Tibial nerve (tissue), 3 donors: ENCODE results near the genes FGF21, HSD17B14 and PTH2.

DNA sequence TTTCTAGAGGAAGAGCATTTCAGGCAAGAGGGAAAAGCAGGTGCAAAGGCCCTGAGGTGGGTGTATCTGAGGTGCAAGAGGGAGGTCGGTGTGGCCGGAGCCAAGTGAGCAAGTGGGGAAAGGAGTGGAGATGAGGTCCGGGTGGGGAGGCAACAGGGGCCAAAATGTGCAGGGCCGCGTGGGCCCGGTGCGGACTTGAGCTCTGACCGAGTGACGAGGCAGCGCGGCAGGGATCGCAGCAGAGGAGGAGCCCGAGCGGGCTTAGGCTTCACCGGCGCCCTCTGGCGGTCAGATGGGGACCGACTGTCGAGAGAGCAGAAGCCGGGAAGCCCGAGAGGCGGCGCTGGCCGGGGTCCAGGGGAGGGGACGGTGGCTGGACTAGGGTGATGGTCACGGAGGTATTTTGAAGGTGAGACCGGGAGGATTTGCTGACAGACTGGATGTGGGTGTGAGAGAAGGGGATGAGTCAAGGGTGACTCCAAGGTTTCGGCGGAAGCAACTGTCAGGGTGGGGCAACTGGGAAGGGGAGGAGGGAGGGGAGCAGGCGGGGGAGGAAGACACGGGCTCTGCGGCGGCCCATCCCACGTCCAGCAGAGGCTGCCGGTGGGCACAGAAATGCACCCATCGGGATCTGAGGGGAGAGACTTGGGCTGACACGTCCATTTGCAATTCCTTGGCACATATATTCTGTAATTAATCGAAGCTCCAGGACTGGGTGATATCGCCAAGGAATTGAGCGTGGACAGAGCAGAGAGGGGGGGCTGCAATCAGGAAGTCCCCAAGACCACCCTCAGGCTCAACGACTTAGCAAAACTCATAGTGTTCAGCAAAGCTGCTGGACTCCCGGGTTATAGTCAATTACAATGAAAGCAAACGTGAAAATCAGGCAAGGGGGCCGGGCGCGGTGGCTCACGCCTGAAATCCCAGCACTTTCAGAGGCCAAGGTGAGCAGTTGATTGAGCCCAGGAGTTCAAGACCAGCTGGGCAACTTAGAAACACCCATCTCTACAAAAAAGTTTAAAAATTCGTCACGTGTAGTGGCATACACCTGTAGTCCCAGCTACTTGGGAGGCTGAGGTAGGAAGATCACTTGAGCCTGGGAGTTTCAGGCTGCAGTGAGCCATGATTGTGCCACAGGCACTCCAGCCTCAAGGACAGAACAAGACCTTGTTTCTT, 17.4 kb upstream of the SPACA4 start:
- PRO-cap = no peak
- RAMPAGE, long total RNA, 3 experiments = no peak in any of the 3 experiments

- PRO-cap = no peak
- RAMPAGE, long total RNA, 3 experiments = no peak in any of the 3 experiments
These were observed 691 bp downstream of the FUT2 start for GRCh38 chr19:48696132-48697191.

- PRO-cap = unidirectional peak, minus-strand start at chr19:48714047; bidirectional peak, plus-strand start at chr19:48714405, minus-strand start at chr19:48714113
- RAMPAGE, long total RNA, 3 experiments = start-site peak on the minus strand in 3 of 3 experiments, at chr19:48714036-48714130 at its widest, 10 to 22 reads per replicate
These were observed 5.4 kb downstream of the MAMSTR start for GRCh38 chr19:48713718-48714871.

DNA sequence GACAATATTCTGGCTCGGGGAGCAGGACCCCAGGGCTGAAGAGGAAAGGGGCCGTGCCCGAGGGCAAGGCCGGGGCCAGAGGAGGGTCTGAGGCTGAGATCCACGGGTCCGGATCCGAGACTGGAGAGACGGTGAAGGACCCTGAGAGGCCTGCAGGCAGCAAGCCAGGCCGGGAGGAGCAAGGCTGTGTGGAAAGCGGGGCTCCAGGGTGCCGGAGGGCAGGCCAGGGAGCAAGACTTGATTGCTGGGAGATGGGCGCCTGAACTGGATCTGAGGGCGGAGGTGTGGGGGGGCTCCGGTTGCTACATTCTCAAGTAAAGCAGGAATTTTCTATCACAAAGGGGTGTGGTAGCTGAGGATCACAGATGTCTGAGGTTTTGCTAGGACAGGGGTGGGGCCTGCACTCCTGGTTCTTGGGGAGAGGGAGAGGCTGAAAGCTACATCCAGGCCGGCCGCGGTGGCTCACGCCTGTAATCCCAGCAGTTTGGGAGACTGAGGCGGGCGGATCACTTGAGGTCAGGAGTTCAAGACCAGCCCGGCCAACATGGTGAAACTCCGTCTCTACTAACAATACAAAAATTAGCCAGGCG, 3.8 kb downstream of the MAMSTR start:
- PRO-cap = no peak
- RAMPAGE, long total RNA, 3 experiments = start-site peak on the minus strand in 1 of 3 experiments, centred at position 208 of the sequence, 7 reads per replicate

DNA sequence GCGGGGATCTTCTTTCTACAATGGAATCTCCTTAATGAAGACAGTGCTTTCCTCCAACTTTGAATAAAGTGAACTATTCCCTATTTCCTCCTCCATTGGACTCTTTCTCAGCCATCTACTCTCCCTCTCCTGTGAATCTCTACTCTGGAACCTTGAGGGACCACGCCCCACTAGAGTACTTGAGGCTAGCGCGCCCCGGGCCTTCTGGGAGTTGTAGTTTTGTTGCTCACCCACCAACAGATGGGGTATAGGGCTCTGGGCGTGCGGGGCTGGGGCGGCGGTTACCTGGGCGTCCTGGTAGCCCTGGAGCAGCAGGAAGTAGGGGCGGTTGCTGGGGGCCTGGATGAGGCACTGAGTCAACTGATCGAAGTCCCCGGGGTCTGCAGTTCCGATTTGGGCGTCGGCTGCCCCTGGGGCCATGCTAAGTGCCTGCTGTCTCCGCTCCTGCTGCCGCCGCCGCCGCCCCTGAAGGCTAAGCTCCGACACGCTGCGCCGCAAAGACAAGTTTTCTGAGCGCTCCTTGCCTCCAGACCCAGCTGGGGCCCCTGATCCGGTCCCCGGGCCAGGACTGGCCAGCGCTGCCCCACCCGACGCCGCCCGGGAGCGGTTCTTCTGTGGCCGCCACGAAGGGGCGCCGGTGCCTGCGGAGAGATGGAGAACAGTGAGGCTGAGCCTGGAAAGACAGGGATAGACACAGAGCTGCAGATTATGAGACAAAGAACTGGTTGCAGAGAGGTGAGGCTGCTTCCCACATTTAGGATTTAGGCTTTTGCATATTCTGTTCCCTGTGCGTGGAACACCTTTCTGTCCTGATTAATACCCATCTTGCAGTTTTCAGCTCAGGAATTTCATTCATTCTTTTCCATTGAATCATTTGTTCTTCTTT, 5.3 kb downstream of the RASIP1 start:
- PRO-cap = no peak
- RAMPAGE, long total RNA, 3 experiments = no peak in any of the 3 experiments

DNA sequence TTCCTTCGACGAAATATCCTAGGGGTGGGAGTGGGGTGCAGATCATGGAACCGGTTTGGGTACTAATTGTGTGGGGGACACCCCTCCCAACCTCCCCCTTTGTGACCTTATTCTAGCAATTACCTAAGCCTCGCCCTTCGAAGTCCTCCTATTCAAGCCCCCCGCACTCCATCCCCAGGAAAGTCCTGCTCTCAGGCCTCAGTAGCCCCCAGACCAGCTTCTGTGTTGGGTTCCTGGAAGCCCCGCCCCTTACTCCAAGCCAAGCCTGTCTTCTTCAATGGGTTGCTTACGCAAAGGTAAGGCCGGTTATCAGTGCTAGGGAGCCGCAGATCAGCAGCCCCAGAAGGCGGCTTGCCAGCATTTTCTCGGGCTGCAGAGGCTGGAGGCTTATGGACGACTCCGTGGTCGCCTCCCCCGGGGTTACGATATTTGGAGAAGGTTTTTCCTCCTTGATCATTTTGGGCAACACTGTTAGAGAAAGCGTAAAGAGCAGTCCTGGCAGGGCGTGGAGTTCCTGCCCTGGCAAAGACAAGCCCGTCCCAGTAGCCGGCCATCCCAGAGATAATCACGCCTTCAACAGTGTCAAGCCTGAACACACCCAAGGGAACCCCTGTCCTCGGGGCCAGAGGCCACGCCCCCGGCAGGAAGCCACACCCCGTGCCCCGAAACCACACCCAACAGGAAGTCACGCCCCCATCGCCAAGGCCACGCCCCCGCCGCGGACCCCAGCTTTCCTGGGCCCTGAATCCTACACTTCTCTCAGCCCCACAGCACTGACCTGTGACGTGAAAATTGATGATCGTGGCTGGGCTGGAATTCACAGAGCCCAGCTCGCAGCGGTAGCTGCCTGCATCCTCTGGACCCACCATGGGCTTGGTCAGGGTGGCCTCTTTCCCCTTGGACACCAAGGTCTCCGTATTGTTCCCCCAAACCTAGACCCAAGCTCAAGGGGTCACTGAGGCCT, 883 bp upstream of the RASIP1 start:
- PRO-cap = no peak
- RAMPAGE, long total RNA, 3 experiments = no peak in any of the 3 experiments

DNA sequence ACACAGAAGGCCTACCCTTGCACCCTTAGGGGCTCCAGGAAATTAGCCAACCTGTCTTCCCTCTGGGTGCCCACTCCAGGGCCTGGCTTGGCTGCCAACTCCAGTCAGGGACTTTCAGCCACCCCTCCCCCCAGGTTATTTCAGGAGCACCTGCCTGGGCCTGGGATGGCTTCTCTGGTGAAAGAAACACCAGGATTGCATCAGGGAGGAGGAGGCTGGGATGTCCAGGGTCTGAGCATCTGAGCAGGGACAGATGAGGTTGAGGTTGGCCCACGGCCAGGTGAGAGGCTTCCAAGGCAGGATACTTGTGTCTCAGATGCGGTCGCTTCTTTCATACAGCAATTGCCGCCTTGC, at the start of gene FGF21:
TSS of gene FGF21 (plus strand) at position 250 of the 354 bp plus-strand sequence.
- PRO-cap = no peak
- RAMPAGE, long total RNA, 3 experiments = no peak in any of the 3 experiments

GRCh38 chr19:48835538-48836773, at the start of gene HSD17B14:
Gene HSD17B14, minus strand, starts transcription at chr19:48836491.
- PRO-cap = unidirectional peak, plus-strand start at chr19:48836012; unidirectional peak, plus-strand start at chr19:48836311; unidirectional peak, minus-strand start at chr19:48836445; unidirectional peak, minus-strand start at chr19:48836489
- RAMPAGE, long total RNA, 3 experiments = start-site peak on the minus strand in 1 of 3 experiments, at chr19:48836409-48836674 at its widest, 24 reads per replicate

DNA sequence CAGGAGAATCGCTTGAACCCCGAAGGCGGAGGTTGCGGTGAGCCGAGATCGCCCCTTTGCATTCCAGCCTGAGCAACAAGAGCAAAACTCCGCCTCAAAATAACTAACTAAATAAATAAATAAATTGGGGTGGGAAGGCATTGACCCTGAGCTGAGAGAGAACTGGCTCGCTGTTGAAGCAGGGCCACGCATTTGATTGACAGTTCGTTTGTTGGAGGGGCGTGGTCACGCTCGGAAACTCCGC, 276 bp upstream of the PPP1R15A start:
- PRO-cap = unidirectional peak, minus-strand start at position 70 of the sequence; bidirectional peak, plus-strand start outside the sequence, minus-strand start at position 164 of the sequence
- RAMPAGE, long total RNA, 3 experiments = no peak in any of the 3 experiments

DNA sequence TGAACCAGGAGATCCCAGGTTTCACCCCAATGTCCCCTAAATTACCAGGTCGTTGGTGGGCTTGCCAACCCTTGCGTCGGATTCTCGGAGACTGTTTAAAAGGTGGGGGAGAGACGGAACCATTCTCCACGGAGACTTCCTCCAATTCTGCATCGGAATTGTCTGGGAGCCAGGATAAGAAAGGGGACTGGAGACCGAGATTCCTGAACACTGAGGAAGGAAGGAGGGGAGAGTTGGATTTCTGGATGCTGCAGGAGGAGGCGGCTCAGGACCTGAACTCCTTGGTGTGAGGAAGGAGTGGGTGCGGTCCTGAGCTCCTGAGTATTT, 3.6 kb downstream of the TULP2 start:
- PRO-cap = no peak
- RAMPAGE, long total RNA, 3 experiments = no peak in any of the 3 experiments

DNA sequence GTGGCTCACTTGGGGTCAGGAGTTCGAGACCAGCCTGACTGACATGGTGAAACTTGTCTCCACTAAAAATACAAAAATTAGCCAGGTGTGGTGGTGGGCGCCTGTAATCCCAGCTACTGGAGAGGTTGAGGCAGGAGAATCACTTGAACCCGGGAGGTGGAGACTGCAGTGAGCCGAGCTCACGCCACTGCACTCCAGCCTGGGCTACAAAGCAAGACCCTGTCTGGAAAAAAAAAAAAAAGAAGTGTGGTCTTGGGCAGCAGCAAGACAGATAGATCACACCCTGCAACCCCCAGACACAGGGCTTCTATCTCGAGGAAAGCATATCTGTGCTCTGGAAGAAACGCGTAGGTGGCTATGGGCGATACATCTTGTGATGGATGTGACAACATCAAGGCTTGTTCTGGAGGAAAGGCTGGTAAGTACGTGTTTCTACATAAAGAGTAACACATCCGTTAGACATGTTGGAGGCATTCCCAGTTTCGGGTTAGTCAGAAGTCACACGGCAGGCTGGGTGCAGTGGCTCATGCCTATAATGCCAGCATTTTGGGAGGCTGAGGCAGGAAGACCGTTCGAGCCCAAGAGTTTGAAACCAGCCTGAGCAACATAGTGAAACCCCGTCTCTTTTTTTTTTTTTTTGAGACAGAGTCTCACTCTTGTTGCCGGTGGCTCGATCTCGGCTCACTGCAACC, 6.6 kb upstream of the DHDH start:
- PRO-cap = no peak
- RAMPAGE, long total RNA, 3 experiments = no peak in any of the 3 experiments

- PRO-cap = no peak
- RAMPAGE, long total RNA, 3 experiments = no peak in any of the 3 experiments
These were observed 10.8 kb downstream of the GYS1 start for GRCh38 chr19:48982091-48982983.

- PRO-cap = no peak
- RAMPAGE, long total RNA, 3 experiments = start-site peak on the minus strand in 1 of 3 experiments, at chr19:48988328-48988473 at its widest, 29 reads per replicate
These were observed 4.8 kb downstream of the GYS1 start for GRCh38 chr19:48988183-48988745.

- PRO-cap = no peak
- RAMPAGE, long total RNA, 3 experiments = no peak in any of the 3 experiments
These were observed 384 bp downstream of the RUVBL2 start for GRCh38 chr19:48994010-48994532.

- PRO-cap = no peak
- RAMPAGE, long total RNA, 3 experiments = no peak in any of the 3 experiments
These were observed 10.4 kb downstream of the PPFIA3 start for GRCh38 chr19:49129758-49130144.

GRCh38 chr19:49153612-49154748, 1.2 kb downstream of the HRC start:
- PRO-cap = no peak
- RAMPAGE, long total RNA, 3 experiments = no peak in any of the 3 experiments

DNA sequence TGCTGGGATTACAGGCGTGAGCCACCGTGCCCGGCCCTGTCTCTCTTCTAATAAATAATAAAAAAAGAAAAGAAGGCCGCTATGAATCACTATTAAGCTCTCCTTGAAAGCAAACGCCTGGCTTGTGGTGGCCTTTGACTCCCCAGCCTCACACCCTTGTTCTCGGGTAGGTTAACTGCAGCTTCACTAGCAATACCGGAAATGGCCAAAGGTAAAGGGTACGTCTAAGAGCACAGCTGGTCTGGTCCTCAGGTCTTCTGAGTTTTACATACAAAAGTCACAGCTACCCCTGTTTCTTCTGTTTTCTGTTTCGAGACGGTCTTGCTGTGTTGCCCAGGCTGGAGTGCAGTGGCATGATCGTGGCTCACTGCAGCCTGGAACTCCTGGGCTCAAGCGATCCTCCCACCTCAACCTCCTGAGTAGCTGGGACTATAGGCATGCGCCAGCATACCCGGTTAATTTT, 67.9 kb downstream of the TRPM4 start:
- PRO-cap = no peak
- RAMPAGE, long total RNA, 3 experiments = no peak in any of the 3 experiments

DNA sequence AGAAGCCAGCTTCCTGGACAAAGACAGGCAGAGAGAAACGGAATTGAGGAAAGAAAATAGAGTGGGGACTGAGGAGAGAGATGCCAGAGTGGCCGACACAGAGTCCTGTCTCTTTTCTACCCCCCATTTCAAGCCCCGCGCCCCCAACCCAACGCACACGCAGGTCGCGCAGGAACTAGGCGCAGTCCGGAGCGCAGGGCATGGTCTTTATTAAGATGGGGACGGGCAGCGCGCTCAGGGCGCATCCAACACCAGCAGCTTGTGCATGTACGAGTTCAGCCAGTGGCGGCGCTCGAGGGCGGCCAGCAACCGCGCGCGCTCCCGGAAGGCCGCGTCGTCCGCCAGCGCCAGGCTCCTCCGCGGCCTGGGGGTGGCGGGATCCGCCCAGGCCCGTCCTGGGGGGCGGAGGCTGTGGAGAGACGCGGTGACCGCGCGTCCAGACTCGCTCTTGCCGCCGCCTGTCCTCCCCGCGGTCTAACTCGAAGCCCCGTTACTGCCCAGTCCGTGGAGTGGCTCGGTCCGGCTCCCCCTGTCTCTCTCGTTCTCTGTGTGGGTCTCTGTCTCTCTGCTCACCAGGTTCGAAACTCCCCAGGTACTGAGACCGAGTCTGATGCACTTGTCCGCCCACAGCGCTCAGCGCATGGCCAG, 883 bp downstream of the PTH2 start:
- PRO-cap = no peak
- RAMPAGE, long total RNA, 3 experiments = no peak in any of the 3 experiments

DNA sequence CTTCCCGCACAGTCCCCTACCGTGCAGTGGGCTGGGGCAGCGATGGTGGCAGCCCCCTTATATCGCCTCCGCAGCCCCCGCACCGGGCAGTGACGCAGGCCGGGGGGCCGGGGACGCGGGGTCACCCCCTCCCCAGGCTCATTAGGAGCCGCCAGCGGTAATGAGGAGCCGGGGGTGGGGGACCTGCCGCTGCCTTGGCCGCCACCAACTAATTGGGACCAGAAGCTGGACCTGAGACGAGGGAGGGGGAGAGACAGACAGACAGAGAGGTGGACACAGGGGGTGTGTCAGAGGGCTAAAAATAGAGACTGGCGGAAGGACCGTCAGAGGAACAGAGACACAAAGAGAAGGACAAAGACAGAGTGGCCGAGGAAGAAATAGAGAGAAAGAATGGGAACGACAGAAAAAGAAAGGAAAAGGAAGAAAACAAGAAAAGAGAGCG, at the start of gene PTH2:
TSS of gene PTH2 (minus strand) at position 20 of the 442 bp plus-strand sequence.
- PRO-cap = no peak
- RAMPAGE, long total RNA, 3 experiments = no peak in any of the 3 experiments

DNA sequence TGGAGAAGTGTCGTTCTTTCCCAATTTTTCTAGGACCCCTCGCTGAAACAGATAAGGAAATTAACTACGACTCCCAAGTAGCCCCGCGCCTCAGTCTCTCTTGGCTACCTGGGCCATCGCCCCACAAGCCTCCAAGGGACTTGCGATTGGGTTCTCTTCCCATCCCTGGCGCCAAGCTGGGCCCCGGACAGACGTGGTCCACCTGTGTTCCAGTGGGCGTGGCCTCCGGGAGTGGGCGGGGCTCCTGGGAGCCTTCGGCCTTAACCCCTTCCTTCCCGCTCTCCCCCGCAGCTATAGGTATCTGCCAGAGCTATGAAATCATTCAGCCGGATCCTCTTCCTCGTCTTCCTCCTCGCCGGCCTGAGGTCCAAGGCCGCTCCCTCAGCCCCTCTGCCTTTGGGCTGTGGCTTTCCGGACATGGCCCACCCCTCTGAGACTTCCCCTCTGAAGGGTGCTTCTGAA, 962 bp downstream of the GFY start:
- PRO-cap = no peak
- RAMPAGE, long total RNA, 3 experiments = no peak in any of the 3 experiments